Glomerular endothelial cell (primary cell): ENCODE results near the genes OR14K1, OR2T8, OR2L3 and OR2T34.

GRCh38 chr1:247389950-247390640 lies 25.9 kb upstream of the NLRP3 start:
- RAMPAGE, long total RNA, result no peak

- RAMPAGE, long total RNA, result no peak
Observed at GRCh38 chr1:247420995-247421564, 5.1 kb downstream of the NLRP3 start.

DNA sequence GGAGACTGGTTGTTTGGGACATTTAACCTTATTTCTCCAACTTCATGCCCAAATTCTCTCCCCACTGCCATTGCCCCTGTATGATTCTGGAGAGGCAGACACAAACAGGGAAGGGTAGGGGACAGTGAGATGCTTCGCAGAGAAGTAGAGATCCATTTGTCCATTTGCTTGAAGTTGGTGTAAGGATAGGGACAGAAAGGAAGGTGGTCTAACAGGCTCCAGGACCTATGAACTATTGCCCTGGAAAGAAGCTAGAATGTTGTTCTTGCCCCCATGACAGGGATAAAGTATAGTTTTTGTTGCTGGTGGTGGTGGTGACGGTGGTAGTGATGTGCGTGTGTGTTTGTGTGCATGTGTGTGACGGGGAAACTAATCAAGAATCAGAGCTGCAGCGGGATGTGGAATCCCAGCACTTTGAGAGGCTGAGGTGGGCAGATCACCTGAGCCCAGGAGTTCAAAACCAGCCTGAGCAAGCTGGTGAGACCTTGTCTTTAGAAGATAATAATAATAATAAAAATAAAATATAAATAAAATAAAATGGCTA lies 16.6 kb downstream of the NLRP3 start:
- RAMPAGE, long total RNA, result no peak

- RAMPAGE, long total RNA, result no peak
Observed at GRCh38 chr1:247440138-247440748, 17.7 kb downstream of the OR2B11 start.

DNA sequence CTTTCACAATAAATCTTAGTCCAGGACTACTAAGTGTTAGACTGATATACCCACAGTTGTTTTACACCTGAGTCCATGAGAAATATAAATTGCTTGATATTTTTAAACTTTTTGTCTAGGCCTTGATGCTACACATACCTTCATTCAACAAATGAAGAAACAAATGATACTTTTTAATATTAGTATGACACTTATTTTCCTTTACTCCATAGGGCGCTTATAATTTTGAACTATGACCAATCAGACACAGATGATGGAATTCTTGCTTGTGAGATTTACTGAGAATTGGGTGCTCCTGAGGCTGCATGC lies at the start of gene OR14K1:
Gene OR14K1 (plus strand): TSS at position 233 of the 309 bp plus-strand sequence.
- RAMPAGE, long total RNA, result no peak

DNA sequence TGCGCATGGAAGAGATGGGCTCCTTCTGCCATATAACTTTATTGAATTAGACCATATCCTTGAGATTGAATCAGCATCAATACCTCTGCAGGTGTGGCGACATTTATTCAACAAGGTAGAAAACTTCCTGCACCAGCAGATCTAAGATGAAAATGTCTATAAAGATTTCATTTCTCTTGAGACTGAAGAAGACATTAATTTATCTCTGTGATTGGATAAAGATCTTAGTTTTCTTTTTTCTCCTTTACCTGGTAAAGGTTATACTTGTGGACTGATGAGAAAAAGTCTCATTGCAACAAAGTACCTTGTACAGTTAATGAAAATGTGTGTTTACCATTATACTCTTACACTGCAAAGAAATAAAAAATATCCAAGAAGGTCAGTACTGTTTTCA lies at the start of gene OR2T8:
Gene OR2T8 (plus strand): TSS at position 289 of the 394 bp plus-strand sequence.
- RAMPAGE, long total RNA, result no peak

- RAMPAGE, long total RNA, result no peak
Observed at GRCh38 chr1:248046579-248046909, at the start of gene OR2L3. TSS of gene OR2L3 (plus strand) at chr1:248046836.

DNA sequence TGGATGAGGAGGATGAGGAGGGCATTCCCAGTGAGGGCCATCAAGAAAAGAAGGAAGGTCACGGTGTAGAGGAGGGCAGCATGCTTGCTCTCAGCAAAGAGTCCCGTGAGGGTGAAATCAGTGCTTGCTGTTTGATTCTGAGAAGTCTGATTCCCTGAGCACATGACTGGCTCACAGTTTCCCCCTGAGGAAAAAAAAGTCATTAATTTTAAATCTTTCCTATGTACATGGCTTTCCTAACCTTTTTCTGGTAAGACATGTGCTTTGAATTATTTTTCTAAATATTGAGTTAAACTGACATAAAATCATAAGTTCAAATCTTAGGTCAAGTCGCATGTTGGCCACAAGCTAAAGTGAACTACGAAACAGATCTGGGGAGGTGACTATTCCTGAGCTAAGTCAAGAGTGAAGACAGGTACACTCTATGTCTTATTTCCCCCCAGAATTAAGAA lies at the start of gene OR2T34:
Gene OR2T34 (minus strand): TSS at position 164 of the 452 bp plus-strand sequence.
- RAMPAGE, long total RNA, result no peak

- RAMPAGE, long total RNA, result no peak
Observed at GRCh38 chr1:248825418-248825803, 304 bp downstream of the SH3BP5L start.

GRCh38 chr1:248851552-248852376 lies 7.1 kb downstream of the ZNF692 start:
- RAMPAGE, long total RNA, result no peak

DNA sequence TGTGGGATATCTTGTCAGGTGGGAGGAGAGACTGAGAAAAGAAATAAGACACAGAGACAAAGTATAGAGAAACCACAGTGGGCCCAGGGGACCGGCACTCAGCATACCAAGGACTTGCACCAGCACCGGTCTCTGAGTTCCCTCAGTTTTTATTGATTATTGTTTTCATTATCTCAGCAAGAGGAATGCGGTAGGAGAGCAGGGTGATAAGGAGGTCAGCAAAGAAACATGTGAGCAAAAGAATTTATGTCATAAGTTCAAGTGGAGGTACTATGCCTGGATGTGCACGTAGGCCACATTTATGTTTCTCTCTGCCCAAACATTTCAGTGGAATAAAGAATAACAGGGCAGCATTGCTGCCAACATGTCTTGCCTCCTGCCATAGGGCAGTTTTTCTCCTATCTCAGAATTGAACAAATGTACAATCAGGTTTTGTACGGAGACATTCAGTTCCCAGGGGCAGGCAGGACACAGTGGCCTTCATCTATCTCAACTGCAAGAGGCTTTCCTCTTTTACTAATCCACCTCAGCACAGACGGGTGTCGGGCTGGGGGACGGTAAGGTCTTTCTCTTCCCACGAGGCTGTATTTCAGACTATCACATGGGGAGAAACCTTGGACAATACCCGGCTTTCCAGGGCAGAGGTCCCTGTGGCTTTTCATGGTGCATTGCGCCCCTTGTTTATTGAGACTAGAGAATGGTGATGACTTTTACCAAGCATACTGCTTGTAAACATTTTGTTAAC lies 1.1 kb downstream of the PGBD2 start:
- RAMPAGE, long total RNA, result no peak